Metastatic Liver Carcinoma in the Adrenal Gland (tissue), 2 donors: Measurements from ENCODE around the gene ATOH1.

GRCh38 chr4:87732154-87732745, 67.1 kb upstream of the IBSP start:
- PRO-cap, 2 experiments, result no peak in any of the 2 experiments

DNA sequence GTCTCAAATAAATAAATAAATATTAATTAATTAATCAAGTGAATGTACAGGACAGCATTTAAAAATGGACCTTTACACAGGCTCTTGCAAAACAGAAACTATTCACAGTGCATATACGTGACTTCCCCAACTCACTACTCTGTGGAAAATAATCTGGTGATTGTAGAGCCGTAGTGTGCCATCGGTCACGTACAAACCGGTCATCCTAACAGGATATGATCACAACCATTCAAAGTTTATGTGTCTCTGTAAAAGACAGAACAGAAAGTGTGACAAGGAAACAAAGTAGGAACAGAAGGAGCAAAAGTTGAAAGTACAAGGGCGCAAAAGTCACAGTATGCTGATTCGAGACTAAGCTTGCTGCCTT, 18.5 kb downstream of the MEPE start:
- PRO-cap, 2 experiments, result no peak in any of the 2 experiments

DNA sequence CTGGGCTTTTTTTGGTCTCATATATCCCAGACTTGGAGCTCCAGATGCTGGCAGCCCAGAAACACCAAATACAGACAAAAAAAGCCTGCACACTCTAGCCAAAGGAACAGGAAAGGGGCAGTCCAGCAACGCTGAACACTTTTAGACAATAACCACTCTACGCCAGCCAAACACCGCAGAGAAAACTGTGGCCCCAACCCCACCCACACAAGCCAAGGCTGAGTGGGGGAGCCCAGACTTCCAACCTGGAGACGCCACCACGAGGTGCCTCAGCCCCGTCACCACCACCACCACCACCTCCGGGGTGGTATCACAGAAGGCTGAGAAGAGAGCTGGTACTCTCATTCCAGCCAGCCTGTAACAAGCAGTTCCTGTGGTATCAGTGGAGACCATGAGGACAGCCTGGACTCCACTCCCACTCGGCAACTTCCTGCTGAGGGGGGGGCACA, 22.8 kb downstream of the MEPE start:
- PRO-cap, 2 experiments, result no peak in any of the 2 experiments

DNA sequence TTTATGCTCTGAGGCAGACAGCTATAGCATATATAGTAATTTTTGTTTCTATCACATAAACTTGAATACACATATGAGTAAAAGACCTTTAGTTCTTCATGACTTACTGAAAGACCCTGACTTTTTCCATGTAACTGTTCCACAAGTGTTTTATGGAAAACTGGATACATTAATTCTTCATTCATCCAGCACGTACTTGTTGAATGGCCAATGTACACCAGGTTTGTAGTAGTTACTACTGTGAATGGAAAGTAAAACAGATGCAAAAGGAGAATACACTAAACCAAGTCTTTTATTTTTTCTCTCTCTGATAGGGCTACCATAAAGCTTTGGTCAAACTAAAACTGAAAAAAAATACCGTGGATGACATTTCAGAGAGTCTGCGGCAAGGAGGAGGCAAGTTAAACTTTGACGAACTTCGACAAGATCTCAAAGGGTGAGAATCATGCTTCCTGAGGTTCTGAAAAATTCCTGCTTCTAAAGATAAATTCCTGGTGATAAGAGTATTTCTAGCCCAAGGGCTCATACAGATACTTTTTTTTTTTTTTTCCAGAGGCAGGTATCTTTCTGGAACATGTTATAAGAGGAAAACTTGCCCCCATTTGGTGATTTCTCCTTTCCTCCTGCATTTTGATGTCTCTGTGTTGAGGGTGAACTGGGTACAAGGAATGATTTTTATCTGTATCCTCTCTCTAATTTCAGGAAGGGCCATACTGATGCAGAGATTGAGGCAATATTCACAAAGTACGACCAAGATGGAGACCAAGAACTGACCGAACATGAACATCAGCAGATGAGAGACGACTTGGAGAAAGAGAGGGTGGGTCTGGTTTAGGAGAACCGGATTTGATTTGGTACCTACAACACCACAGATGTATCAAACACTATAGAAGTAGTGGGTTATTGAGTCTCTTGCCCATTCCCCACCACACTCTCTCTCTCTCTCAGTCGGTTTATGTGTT, 57.9 kb downstream of the PKD2 start:
- PRO-cap, 2 experiments, result no peak in any of the 2 experiments

GRCh38 chr4:88195867-88196356, 37.5 kb upstream of the ABCG2 start:
- PRO-cap, 2 experiments, result no peak in any of the 2 experiments

DNA sequence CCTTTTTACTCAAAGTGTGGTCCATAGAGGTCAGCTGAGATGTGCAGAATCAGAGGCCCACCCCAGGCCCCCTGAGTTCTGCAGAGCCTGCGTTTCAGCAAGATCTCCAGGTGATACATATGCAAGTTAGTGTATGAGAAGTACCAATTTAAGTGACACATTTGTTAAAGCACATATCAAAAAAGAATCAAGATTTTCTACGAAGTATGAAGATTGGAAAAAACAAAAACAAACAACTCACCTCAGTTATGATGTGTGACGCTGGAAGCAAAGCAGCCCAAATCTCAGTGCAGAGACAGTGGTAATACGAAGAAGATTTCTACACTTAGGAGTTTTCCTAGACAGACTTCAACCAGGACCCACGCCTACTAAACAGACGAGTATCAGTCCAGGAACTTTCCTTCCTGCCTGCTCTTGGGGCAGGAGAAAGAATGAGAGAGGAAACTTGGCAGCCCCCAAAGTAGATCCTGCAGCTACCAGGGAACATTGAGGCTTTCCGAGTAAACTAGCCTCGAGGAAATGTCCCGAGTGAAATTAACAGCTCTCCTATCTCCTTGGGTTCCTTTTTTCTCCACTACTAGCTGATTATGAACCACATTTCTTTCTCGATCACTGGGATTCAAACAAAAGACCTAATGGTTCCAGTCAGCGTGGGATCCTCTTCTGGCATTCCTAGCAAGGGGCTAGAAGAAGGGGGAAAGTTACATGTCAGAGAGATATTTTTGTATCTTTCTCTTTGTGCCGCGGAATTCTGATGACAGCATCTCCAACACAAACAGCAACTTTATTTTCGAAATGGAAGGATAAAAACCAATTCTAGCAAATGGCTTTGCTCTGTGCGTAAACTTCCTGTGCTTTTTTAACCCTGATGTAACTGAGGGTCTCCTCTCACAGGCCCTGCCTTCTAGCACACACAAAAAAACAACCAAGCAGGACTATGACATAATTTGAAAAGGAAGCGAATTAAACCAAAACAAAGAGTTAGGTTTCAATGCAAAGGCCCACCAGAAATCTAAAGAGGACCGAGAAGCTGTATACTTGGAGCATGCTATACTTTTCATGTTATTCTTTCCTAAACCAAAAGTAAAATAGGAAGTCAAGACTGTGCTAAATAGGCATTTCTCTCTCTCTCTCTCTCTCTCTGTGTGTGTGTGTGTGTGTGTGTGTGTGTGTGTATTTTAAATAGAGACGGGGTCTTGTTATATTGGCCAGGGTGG, 53.2 kb downstream of the PPM1K start:
- PRO-cap, 2 experiments, result no peak in any of the 2 experiments

- PRO-cap, 2 experiments, result no peak in any of the 2 experiments
These were observed 2.3 kb downstream of the PIGY start for GRCh38 chr4:88521179-88521764.

- PRO-cap, 2 experiments, result no peak in any of the 2 experiments
These were observed 17.1 kb upstream of the HERC3 start for GRCh38 chr4:88575195-88575565.

GRCh38 chr4:88727542-88728289, 30.1 kb upstream of the NAP1L5 start:
- PRO-cap, 2 experiments, result no peak in any of the 2 experiments

DNA sequence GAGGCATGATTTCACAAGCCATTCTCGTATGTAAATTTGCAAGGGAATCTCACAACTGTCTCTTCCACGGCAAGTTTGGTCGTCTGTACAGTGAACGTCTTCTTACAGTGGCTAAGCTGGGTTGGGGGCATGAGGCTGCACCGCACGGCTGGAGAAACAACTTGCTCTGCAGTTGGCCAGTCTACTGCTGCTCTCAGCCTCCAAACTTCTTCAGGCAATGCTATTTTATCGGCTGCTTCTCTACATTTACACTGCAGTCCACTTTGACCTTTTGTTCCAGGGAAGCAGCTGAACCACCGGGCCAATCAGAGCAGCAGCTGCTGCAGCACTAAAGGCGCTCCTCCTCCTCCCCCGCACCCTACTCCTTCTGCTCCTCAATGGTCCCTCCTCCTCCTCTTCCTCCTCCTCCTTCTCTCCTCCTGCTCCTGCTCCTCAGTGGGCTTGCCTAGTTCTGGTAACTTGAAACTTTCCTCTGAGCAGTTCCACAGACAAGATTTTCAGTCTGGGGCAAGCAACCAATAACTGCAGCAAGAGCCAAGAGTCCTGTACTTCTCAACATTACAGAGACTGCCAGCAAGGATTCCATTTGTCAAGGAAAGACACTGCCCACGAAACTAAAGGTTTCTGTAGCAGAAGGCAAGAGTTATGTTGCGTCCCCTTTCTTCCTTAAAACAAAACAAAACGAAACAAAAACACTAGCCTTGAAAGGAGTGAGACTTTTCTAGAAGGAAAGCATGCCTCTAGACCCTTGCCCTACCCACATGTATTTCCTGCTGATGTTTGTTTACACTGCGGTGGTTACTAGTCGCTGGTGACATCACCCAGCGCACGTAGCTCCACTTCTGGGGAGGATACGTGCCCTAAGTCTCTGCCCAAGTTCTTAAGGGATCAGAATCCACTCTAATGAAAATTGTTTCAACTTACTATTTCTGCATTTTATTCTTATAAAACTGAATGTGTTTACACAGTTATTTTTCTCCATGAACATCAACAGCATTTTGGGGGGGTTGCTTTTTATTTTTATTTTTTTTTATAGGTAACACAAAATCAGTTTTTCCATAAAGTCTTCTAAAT, 125.7 kb upstream of the NAP1L5 start:
- PRO-cap, 2 experiments, result peak in 2 of 2 experiments; most common plus-strand start position 356 of the sequence (in 2); most common minus-strand start position 673 of the sequence (in 2)

DNA sequence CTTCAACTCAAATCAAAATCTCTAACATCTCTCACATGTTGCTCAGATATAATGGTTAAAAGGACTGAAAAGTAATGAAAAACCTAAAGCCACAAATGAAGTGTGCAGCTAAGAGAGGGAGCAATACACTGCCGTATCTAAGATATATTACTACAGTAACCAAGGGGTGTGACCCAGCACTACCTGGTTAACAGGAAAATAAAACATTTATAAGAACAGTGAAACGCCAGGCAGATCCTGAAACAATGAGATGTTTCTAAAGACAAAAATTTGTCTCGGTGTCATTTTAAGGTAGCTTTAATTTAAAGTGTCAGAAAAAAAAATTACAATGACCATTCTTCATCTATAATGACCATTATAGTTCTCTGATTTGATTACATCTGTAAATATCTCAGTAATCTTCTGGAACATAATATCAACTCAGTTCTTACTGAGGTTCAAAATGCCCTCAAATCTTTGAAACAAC, 27.2 kb downstream of the FAM13A start:
- PRO-cap, 2 experiments, result no peak in any of the 2 experiments

DNA sequence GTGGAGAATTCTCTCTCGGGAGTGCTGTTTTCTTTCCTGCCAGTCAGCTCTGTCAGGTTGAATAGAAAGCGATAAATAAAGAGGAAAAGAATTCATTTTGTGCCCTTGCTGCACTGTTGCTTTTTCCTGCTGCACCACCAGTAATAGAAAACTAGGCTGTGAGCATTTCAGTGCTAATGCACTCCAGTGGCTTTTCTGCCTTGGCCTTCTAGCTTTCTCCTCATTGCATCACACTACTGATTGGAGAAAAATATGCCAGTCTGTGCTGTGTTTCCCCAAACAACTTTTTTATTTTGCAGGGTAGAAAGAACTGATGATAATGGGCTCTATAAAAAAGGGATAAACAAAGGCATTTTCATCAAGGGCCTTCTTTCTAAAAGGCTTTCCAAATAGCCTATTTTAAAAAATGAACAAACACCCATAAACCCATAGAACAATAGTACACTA, 86.4 kb downstream of the GPRIN3 start:
- PRO-cap, 2 experiments, result no peak in any of the 2 experiments

DNA sequence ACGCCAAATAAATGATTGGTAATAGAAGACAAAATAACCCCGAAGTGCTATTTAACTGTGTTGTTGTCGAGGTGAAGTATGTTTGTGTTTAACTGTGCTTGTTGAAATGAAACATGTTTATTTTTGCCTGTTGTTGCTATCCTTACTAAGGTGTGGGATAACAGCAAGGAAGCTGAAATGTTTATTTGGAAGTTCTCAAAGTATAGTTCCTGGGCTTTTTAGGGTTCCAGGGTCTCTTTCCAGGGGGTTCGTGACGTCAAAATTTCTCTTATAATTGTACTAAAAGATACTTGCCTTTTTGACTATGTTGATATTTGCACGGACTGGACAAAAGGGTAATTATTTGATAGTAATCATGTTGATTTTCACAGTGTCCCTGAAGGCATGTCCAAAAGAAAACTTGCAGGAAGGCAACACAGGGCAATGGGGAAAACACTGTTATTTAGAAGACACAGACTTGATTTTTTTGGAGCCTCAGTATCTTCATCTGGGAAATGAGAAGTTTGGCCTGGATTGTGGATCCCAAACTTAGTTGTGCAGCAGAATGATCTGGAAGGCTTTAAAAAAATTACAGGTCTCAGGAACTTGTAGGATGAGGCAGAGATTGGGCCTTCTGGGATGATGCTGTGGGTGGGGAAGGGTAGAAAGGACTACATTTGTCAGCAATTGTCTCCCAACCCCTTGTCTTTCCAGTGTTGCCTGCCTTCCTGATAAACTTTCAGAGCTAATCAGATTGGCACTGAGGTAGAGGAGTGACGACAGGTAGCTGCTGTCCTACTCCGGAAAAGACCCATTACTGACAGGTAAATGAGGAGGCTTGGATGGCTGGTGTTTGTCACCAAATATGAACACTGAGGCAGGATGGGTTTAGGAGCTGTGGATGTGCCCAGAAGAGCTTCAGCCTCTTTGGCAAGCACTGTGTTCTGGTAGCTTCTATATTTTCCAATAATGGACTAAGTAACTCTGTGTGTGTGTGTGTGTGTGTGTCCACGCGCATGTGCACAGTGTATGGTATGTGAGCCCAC, 33.1 kb downstream of the GPRIN3 start:
- PRO-cap, 2 experiments, result peak in 2 of 2 experiments; most common plus-strand start position 739 of the sequence (in 2); most common minus-strand start position 536 of the sequence (in 1)

GRCh38 chr4:89283648-89284198, 23.9 kb downstream of the GPRIN3 start:
- PRO-cap, 2 experiments, result no peak in any of the 2 experiments

GRCh38 chr4:89284453-89285201, 23.0 kb downstream of the GPRIN3 start:
- PRO-cap, 2 experiments, result no peak in any of the 2 experiments

- PRO-cap, 2 experiments, result no peak in any of the 2 experiments
These were observed 16.5 kb downstream of the GPRIN3 start for GRCh38 chr4:89291147-89291488.

DNA sequence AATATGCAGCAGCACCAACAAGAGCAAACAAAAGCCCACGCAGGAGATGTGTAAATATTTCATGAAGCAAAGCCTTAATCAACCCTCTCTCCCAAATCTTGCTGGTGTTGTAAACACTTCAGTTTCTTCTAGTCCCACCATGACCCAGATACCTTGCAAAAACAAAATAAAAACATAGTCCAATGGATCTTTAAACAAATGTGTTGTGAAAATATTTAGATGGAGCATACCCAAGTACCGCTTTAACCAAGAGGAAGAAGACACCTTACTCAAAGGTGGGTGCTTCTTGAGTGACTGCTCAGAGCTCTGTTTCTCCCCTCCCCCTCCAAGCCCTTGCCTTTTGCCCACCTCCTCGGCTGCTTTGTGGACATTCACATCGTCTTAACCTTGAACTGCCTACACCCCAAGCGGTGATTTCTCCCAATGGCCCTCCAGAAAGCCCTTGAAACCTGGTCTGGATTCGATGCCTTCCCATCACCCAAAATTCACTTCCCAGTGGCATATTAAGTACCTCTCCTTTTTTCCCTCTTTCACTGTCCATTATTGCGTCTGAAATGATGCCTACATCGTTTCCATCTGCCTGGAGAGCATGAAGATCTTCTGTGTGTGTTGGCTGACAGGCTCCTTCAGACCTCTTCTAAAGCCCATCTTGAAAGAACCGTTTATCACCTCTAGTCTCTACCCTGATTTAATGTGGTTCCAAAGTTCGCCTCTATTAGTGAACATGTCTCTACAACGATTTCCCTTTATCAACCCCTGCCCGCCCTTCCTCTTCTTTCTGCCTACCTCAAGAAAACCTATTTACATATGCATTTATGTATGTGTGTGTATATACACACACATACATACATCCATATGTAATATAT, 1.0 kb downstream of the GPRIN3 start:
- PRO-cap, 2 experiments, result no peak in any of the 2 experiments

GRCh38 chr4:89470098-89470496, 162.5 kb upstream of the GPRIN3 start:
- PRO-cap, 2 experiments, result no peak in any of the 2 experiments

DNA sequence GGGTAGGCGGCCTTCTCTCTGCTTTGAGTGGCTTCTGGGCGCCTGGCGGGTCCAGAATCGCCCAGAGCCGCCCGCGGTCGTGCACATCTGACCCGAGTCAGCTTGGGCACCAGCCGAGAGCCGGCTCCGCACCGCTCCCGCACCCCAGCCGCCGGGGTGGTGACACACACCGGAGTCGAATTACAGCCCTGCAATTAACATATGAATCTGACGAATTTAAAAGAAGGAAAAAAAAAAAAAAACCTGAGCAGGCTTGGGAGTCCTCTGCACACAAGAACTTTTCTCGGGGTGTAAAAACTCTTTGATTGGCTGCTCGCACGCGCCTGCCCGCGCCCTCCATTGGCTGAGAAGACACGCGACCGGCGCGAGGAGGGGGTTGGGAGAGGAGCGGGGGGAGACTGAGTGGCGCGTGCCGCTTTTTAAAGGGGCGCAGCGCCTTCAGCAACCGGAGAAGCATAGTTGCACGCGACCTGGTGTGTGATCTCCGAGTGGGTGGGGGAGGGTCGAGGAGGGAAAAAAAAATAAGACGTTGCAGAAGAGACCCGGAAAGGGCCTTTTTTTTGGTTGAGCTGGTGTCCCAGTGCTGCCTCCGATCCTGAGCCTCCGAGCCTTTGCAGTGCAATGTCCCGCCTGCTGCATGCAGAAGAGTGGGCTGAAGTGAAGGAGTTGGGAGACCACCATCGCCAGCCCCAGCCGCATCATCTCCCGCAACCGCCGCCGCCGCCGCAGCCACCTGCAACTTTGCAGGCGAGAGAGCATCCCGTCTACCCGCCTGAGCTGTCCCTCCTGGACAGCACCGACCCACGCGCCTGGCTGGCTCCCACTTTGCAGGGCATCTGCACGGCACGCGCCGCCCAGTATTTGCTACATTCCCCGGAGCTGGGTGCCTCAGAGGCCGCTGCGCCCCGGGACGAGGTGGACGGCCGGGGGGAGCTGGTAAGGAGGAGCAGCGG, at the start of gene ATOH1:
Gene ATOH1, plus strand, starts transcription at position 448 of the 953 bp plus-strand sequence.
- PRO-cap, 2 experiments, result no peak in any of the 2 experiments

DNA sequence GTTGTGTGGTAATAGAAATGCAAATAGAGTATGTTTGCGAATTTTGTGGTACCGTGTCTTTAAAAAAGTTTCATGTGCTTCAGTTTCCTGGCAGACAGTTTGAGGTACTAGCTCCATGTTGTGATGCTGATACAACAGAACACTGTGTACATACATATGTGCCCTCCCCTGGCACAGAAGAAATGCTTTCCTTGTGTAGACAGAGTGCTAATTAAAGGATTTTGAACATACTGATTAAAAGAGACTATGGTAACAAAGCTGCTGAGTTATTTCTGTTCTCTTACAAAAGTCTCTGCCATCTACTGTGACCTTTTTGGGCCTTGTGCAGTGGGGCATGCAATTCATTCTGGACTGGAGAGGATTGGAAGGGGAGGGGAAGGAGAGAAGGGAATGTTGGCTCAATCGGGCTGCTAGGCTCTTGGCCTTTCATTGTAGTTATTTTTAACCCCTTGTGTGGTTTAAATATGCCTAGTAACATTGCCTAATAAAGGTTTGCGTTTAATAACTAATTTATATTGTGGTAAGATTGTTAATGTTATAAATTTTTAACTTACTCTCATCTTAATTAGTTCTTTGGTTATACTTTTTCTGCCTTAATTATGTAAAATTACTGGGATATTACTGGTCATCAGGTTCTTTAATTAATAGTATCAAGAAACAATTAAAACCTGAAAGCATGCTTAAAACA, 6.0 kb downstream of the PDLIM5 start:
- PRO-cap, 2 experiments, result no peak in any of the 2 experiments